AG04450 (cell line): ENCODE measurements around a stretch of chr9.

DNA sequence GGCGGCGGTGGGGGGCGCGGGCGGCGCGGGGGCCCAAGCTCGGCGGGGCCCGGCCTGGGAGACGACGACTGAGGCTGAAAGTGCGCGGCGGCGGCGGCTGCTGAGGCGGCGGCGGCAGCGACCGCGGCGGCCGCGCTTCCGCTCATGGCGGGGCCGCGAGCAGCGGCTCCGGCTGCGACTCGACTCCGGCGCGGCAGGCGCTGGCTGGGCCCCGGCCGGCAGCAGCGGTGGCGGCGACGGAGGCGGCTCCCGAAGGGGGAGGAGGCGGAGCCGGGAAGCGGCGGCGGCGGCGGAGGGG is 85.3 kb upstream of the MELK start:
- CAGE, long polyA plus RNA: no peak
- RRBS: 1% methylated on average over 23 of the region's 53 CpGs

DNA sequence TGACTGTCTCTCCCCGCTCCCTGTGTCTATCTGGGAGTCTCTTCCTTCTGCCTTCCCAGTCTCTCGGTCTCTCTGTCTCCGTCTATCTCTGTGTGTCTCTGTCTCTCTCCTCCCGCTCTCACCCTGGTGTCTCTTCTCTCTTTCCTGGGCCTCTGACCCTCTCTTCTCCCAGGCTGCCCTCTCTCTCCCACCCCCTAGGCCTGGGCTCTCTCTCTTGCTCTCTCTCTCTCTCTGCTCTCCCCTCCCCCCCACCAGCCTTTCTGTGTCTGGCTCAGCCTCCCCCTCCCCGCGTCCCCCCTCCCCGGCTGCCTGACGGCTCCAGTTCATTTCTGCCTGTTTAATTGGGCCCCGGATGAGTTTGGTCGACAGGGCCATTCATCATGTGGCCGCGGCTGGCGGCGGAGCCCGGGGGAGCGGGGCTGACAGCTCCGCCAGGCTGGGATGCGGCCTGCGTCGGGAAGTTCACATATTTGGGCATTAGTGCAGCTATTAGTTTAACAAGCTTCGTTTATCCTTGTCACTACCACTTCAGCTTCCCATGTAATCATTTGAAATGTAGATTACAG is 215.2 kb downstream of the PAX5 start:
- CAGE, long polyA plus RNA: no peak
- RRBS: 6% methylated on average over 7 of the region's 21 CpGs

DNA sequence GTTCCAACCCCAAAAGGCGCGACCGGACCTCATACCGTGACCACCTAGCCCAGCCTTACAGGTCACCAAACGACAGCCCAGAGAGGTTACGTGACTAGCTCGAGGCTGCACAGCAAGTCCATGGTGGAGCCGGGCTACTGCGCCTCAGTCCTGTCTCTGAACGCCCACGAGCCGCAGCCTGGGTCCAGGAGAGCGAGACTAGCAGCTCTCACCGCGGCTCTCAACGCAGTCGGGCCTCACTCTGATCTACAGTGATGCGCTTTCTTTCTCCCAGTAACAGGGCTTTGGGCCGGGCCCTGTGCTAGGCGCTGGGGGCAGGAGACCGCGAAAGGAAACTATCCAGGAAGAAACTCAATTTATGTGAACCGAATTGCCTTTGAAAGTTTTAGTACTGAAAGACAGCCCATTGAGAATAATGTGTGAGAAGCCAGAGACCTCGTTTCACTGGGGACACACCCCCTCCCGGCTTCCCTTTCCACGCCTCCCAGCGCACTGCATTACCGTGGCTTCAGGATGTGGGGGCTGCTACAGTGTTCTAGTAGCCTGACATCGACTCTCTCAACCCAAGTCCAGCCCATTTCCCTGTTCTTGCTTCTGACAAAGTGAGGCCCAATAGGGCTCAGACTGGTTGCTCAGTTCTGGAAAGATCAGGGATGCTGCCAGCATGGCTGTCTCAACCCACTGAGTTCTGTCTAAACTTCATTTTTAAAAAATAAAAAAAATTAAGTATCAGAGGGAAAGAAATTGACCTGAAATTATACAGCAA is 3.6 kb downstream of the PAX5 start:
- CAGE, long polyA plus RNA: no peak
- RRBS: 8% methylated on average over 4 of the region's 29 CpGs

DNA sequence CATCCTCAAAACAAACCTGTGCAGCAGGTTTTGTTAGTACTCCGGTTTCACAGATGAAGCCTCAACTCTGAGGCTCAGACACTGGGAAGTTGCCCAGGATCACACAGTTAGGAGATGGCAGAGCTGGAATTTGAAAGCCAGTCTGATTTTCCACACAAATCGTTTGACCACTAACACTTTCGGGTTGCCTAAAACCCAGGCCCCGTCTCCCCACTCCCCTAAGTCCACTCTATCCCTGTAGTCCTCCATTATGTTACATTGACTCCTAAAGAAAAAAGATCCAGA is 27.4 kb upstream of the ZCCHC7 start:
- CAGE, long polyA plus RNA: no peak
- RRBS: no CpG with 5 or more reads among the region's 4 CpGs

GRCh38 chr9:37145643-37146813 is 25.7 kb downstream of the ZCCHC7 start:
- CAGE, long polyA plus RNA: no peak
- RRBS: no CpG with 5 or more reads among the region's 6 CpGs

- CAGE, long polyA plus RNA: no peak
- RRBS: no CpG with 5 or more reads among the region's 3 CpGs
Observed at GRCh38 chr9:37302196-37302885, 120.2 kb upstream of the GRHPR start.

DNA sequence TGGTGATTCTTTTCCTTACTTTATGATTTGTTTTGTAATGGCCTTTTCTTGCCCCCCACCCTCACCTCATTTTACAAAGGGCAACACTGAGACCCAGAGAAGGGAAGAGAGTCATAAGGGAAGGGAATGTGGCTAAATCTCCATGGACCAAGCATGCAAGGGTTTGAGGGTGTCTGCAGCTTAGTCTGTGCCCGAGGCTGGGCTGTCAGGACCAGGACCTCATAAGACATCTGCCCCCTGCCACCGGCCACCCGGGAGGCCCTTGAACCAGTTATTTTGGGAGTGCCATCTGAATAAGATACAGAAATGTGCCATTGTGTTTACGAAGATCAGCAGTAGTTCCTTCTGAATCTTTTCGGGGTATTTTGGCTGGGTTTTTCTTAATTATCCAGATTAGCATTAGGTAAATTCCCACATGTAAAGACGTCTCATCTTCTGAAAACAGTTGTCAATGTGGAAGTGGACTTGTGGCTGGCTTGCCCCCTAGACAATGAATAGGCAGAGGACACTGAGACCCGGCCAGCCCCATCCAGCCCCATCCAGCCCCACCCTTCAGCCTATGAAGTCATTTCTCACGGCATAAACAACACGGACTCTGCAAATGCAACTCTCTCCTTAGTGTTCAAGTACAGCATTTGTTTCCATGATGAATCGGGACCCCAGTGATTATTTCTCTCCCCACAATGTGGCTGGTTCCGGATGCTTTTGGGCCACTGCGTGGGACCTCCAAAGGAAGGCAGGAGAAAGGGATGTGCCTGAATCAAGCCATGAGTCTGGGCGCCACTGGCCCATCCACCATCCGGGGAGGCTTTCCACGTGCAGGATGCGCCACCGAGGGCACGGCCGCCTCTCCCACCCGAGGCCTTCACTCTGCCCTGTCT is 44.3 kb upstream of the GRHPR start:
- CAGE, long polyA plus RNA: no peak
- RRBS: 73% methylated on average over 8 of the region's 20 CpGs

DNA sequence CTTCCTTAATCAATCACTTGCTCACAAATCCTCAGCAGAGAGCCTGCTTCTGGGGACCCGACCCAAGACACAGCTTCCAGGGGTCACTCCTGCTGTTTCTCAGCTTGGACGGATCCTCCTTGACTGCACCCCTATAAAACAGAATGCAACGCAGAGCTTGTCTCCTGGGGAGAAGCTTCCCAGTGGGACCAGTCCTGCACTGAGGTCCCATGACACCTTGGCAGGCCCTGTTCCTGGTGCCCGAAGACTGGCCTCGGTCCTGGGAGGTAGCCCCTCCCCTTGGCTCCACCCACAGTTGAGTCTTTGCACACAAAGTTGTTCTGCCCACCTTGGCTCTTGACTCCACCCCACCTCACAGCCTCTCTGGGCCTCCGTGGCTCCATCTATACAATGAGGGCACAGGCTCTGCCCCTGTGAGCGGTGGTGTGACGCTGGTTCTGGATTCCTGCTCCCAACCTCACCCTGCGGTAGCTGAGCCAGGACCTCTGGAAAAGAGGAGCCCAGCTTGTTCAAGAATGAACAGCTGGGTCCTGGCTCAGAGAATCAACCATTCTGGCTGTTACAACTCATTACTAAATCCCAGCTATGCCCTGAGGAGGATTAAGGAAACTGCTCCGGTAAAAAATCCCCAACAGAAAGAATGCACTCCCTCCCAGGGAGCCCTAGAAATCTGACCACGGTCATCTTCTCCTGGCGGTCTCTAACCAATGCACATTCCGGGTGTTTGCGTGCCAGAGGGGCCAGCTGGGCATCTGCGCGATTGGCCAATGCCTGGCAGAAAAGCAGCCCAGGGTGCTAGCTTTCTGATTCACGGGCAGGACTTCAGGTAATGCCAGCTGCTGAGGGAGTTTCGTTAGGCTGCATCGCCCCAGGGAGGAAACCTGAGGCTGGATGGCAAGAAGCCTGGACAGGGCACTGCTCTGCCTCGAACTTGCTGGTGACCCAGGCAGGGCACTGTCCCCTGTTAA is 10.0 kb upstream of the GRHPR start:
- CAGE, long polyA plus RNA: no peak
- RRBS: 50% methylated on average over 3 of the region's 20 CpGs

DNA sequence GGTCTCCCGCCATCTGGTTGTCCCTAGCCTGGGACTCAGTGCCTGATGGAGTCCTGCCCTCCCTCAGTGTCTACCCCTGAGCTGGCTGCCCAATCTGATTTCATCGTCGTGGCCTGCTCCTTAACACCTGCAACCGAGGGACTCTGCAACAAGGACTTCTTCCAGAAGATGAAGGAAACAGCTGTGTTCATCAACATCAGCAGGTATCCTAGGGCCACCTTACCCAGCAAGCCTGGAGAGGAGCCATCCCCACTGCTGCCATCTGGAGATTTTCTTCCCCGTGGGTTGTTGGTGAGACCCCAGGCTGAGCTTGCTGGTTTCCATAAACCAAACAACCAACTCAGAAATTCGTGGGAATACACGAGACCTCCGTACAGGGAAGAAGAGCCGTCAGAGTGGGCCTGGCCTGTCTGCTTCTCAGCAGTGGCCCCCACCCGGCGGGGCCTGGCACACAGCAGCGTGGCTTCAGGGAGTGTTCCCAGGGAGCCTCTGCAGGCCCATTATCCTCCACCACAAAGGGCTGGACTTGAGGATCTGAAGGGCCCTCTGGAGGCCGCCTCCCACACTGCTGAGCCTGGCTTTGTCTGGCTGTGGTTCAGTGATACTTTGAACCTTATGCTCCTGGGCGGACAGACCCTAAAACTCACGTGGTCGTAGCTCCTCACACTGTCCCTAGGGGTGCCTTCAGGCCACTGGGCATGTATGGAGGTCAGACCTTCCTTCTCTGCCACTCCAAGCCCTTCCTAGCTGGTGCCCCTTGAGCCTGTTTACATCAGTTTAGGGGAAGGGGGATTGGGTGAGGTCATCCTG is 8.2 kb downstream of the GRHPR start:
- CAGE, long polyA plus RNA: no peak
- RRBS: no CpG with 5 or more reads among the region's 16 CpGs

- CAGE, long polyA plus RNA: no peak
- RRBS: no CpG with 5 or more reads among the region's 20 CpGs
Observed at GRCh38 chr9:37511970-37513098, 26.6 kb downstream of the POLR1E start.

GRCh38 chr9:37904648-37905048 is 721 bp upstream of the SLC25A51 start:
- CAGE, long polyA plus RNA: no peak
- RRBS: no CpG with 5 or more reads among the region's 21 CpGs

DNA sequence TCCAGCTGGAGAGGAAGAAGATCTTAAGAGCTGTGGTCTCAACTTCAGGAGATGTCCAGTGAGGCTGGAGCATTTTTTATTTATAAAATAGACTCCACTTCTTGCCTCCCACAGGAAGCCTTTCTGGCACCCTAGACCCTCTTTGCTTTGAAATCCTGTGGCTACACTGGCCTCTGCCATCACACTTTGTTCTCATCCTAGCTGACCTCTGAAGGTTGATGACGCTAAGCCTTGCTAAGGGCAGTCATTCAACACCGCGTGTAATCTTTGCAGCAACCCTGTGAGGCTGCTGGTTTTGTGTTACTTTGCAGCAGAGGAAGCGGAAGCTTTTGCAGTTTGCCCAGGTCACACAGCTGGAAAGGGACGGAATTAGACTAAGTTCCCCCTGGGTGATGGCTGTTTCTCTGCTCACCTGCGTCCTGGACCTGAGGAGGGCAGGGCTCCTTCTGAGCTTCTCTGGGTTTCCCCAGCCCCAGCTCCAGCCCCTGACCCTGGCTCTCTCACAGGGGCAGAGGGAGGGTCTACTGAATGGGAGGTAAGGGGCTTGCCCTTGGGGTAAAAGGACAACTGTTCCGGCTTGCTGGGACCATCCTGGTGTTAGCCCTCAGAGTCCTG is 7.3 kb upstream of the SLC25A51 start:
- CAGE, long polyA plus RNA: no peak
- RRBS: no CpG with 5 or more reads among the region's 7 CpGs

GRCh38 chr9:37927875-37928300 is 24.0 kb upstream of the SLC25A51 start:
- CAGE, long polyA plus RNA: no peak
- RRBS: no CpG with 5 or more reads among the region's 4 CpGs

DNA sequence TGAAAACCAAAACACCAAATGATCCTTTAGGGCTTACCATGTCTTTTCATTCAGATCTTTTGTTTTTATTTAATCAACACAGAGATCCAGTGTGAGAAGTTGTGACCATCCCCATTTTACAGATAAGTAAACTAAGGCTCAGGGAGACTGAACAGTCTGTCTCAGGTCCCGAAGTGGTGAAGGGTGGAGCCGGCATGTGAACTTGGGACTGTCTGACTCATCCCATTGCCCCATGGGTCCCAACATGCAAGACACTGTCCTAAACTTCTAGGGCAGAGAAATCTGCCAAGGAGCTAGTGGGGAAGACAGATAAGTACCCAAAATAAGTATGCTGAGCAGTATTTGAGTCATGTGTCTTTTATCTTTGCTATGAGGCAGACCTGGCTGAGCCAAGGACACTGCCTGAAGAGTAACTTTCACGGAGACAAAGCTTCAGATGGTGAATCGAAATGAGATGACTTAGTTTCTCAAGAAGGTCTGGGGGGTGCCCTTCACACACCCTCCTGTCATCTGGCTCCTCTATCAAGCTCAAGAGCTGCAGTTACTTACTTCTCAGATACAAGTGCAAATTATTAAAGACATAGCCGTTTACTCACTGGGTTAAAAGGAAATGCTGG is 64.4 kb upstream of the SLC25A51 start:
- CAGE, long polyA plus RNA: no peak
- RRBS: no CpG with 5 or more reads among the region's 5 CpGs

DNA sequence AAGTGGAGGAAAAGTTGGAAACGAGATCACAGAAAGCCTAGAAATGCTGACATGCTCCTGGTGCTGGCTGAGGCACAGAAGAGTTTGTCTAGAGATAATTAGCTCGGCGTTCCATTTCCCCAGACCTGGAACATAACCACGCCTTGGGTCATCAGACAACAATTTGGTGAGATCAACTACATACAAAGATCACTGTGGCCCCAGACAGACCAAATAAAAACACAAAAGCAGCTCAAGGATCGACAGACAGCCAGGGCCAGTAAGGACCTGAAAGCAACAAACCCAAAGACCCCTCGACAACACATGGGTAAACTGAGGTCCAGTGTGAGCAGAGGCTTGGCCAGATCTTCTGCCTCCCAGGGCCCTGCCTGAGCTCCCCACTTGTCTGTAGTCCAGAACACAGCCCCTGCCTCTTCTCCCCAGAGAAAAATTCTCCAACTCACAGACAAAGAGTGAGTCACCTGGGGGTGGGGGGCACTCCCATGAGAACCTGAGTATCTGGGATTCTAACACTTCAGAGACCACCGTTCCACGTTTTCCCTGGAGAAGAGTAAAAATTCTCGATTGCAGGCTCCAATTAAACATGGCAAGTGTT is 52.4 kb downstream of the SHB start:
- CAGE, long polyA plus RNA: no peak
- RRBS: no CpG with 5 or more reads among the region's 9 CpGs

DNA sequence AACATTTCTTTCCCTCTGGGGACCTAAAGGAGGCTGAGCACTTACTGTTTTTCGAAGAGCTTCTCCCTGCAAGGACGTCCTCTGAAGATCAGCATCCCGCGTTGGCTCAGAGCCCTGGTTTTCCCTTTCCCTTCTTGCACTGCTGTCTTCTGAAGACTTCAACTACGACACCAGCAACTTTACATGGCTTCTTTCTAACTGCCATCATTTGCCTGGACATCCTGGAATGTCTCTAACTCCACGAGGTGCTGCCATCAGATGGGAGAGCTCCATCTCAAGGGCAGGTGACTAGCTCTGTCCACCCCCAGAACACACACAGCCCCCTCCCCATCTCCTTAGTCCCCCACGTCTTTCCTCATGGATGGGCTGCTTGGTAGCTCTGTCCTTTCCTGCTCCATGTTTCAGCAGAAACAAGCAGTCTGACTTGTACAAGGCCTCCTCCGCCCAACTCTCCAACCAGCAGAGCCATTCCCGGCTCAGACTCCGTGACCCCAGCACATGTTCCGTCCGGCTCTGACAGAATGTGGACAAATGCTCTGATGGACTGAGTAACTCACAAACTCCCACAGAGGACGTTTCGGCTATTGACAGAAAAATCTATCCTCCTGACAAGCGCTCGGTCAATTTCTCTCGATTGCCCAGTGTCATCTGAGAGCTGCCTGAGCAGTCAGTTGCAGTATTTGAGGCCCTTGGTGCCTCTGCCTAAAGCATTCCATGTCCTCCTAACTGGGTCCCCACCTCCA is 17.0 kb downstream of the SHB start:
- CAGE, long polyA plus RNA: no peak
- RRBS: no CpG with 5 or more reads among the region's 17 CpGs

DNA sequence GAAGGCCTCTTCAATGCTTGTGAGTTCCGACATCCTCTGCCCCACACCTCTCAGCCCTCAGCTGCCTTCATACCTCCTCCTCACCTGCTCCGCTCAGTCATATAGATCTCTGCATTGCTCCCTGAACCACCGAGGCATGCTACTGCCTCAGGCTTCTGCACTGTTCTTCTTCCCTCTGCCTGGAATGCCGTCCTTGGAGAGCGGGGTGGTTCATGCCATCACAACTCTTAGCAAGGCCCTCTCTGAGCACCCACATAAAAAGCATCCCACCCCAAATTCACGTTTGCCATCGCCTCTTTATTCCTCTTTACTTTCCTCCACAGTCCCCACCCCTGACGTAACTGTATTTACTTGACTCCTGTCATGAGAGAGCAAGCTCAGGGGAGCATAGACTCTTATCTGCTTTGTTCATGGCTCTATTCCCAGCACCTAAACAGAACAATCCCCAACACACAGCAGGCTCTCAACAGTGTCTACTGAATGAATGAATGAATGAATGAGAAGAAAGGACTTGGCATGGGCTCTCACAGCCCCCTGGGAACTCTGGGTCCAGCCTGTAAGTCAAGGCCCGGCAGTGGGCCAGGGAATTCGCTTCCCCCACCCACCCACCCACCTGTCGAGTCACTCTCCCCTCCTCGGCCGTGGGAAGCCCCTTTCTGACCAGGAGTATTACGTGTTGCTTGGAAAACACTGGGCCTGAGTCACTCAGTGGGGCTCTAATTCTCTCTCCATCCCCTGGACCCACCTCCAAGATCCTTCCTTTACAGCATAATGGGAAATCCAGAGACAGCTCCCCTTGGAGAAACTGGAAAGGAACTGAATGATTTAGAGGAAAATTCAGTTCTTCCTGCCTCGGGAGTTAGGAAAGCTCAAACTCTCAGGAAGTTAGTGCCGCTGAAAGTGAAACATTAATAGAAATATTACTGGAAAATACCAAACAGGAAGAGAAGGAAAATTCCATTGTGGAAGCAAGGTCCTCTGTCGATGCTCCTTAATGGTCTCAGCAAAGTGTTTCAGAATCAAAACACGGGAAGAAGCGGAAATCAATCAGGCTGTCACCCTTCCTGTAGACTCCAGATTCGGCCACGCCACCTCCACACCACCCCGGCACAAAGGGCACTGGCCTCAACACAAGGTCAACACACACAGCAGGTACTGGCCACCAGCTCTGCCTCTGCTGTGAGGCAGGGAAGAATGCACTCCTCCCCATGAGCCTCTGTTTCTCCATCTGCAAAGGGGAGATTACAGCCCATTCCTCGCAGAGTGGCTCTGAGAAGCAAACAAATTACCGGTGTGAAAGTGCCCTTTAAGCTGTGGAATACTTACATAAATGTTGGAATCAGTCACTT is 9.9 kb downstream of the SHB start:
- CAGE, long polyA plus RNA: no peak
- RRBS: no CpG with 5 or more reads among the region's 24 CpGs

GRCh38 chr9:38066690-38067043 is 2.4 kb downstream of the SHB start:
- CAGE, long polyA plus RNA: no peak
- RRBS: no CpG with 5 or more reads among the region's 4 CpGs

- CAGE, long polyA plus RNA: no peak
- RRBS: no CpG with 5 or more reads among the region's 8 CpGs
Observed at GRCh38 chr9:38084257-38084955, 15.4 kb upstream of the SHB start.

DNA sequence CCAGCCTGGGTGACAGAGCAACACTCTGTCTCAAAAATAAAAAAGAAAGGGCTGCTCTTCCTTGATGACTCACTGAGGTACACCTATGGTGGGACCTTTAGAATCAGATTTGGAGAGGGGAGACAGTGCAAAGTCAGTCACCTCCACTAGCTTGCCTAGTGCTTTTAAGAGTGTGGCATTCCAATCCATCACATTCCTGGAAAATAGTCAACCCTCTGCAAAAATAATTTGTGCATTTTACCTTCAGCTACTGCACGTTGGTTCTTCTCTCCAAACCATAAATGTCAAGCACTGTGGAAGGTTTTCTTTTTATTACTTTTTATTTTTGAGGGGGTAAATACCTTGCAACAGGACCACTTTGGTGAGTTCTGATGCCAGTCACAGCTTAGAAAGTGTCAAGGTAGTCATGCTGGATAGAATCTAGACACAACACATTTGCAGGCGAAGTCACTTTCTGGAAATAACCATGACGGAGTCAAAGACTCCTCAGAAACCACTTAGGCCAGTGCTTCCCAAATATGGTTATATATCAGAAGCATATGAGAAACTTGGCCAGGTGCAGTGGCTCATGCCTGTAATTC is 9.3 kb upstream of the ALDH1B1 start:
- CAGE, long polyA plus RNA: no peak
- RRBS: no CpG with 5 or more reads among the region's 3 CpGs